Parietal lobe (tissue), 2 donors: ENCODE measurements around a stretch of chr15.

DNA sequence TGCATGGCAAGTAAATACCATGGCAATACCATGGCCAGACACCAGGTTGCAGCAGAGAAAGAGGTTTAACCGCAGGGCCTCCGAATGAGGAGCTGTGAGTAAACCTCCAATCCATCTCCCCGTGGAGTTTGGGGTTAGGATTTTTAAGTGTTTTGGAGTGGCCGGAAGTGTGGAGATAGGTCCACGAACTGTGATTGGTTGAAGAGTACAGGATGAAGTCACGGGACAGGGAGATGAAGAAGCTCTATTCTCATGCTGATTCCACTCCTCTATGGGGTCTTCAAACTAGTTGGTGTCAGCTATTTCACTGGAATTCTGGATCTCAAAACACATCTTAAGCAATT is 128.0 kb downstream of the ST8SIA2 start:
- RAMPAGE, long total RNA = no peak

- RAMPAGE, long total RNA = no peak
Measured at GRCh38 chr15:92624170-92625164, 31.1 kb downstream of the FAM174B start.

DNA sequence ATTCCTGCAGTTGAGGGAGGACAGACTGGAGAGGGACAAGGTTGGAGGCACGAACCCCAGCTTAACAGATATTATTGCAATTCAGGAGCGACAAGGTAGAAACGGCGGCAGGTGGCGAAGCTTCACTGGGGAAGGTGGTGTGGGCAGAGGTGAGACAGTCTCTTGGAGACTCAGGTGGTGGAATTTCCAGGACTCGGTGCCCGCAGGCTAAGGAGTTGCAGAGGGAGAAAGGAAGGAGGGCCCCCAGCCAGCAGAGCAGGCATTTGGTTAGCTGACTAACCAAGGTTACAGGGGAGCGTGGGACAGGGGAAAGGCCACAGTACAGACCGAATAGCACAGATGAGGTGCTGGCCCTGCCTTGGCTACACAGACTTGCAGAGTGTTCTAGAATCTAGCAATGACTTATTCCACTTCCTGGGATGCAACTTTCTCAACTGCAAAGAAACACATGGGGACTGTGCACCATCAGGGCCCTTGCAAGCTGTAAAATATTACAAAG is 2.9 kb downstream of the FAM174B start:
- RAMPAGE, long total RNA = no peak

DNA sequence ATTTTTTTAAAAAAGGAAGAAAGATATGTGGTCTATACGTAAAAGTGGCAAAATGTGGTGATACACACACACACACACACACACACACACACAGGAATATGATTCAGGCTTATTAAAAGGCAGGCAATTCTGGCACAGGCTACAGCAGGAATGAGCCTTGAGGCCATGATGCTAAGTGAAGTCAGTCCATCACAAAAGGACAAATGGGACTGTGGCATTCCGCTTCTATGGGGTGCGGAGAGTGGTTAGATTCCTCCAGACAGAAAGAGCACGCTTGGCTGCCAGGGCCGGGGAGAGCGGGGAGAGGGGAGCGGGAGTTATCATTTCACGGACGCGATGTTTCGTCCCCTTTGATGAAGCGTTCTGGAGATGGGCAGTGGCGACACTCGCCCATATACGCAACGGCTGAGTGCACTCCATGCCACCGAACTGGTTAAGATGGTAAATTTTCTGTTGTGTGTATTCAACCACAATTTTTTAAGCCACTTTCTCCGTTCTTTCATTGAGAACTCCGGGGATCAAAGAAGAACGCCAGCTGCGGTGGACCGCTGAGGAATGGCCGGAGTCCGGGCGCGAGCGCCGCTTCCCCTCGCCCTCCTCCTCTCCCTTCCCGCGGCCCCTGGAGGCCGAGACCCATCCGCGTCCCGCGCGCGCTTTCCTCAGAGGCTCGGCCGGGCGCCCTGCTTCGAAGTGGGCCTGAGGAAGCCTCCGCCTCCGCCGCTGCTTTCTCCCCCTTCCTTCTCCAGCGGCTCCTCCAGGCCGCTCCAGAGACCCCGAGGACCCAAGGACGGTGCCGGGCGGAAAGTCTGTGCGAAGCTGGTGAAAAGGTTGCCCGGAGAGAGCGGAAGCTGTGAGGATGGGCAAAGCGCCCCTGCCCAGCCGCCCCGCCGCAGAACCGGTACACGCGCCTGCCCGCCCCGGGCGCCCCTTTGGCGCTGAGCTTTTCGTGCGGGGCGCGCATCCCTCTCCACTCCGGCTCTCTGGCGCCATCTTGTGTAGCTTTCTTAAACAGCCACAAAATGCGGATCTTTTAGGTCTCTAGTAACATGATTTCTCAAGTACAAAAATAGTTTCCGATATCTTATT is 58.8 kb upstream of the FAM174B start:
- RAMPAGE, long total RNA = no peak

- RAMPAGE, long total RNA = no peak
Measured at GRCh38 chr15:92810449-92811057, 89.6 kb upstream of the CHD2 start.

DNA sequence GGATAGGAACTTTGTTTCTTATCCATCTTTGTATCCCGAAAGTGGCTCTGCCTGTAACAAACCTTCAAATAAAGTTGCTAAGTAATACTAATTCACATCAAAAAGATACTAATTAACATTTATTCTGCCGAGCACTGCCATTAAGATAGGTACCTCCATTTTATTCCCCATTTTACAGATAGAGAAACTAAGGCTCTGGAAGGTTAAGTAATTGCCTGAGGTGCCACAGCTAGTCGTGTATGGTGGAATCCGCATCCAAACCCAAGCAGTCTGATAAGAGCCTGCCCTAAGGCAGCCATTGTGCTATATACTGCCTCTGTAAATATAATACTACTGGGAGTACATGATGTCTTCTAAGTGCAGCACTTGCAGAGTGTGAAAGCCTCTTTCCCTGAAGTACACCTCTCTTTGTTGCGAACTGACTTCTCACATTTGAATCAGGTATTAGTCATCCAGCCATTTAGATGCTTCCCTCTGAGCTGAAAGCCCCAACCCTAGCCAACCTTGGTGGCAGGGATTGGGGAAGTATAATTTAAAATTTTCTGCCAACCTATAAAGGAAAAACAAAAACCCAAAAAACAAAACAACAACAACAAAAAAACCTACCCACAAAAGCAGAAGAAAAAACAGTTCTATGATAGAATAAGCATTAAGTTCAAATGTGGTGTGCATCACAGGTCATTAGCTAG is 78.5 kb upstream of the CHD2 start:
- RAMPAGE, long total RNA = no peak

DNA sequence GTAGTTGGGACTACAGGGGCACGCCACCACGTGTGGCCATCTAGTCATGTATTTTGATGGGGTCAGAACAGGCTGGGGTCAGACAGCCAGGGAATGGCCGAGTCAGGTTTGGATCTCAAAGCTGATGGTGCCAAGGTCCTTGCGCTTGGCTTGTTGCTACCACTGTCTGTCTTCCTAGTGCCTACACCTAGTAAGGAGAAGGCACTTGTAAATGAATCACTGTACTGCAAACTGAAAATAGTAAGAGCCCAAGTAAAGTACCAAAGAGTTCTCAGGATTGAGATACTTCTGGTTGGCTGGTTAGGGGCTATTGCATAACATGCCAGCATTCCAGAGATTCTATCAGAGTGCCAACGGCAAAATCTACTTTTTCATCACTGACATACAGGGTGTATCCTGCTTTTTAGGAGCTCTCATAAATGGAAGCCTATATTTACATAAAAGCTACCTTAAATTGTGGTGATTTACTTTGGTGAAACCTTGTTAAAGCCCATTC is 30.9 kb upstream of the CHD2 start:
- RAMPAGE, long total RNA = no peak

DNA sequence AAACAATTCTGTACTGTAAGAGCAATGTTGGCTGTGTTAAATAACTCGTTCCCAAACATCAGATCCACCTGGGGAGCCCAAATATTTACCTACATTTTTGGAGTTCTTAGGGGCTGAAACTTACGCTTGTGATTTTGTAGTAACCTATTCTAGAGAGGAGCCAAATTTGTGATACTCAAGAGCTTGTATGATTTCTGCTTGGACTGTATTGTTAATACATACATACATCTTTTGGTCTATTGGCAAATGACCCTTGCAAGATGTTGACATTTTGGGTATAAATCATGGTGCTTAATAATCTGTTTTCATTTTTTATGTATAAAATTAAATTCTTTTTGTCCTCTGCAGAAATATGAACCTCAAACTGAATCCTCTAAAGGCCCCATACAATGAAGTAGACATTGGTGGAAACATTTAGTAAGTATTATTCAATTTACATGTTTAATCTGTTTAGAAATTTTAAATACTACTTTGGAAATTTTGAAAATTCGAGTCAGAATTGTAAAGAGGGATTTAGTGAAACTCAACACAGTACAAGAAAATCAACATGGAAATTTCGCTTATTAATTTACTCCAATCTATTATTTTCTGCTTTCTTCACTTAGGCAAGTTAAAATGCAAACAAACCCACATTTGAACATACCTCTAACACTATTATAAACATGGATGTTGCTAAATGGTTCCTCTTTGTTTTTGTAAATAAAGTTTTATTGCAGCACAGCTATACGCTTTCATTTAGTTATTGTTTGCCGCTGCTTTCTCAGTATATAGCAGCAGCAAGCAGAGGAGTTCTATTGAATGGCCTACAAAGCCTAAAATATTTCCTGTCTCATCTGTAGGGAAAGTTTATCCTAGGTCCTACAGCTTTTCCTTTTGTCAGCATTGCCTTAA is 8.2 kb upstream of the CHD2 start:
- RAMPAGE, long total RNA = no peak

- RAMPAGE, long total RNA = no peak
Measured at GRCh38 chr15:92981067-92982145, 81.3 kb downstream of the CHD2 start.

DNA sequence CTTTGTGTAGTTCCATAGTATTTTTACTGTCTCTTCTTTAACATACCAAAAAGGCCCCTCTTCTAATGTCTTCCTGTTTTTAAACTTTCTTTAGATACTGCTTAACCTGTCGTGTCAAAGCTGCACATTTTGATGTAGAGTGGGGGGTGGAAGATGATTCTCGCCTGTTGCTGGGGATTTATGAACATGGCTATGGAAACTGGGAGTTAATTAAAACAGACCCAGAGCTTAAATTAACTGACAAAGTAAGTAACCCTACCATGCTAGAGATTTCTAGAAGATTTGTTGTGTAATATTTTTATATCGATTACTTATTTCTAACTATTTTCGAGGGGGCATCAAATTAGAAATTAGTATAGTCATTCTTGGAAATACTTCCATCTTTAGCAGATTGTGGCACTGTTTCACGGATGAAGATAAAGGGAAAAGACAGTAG is 91.8 kb downstream of the RGMA start:
- RAMPAGE, long total RNA = no peak

DNA sequence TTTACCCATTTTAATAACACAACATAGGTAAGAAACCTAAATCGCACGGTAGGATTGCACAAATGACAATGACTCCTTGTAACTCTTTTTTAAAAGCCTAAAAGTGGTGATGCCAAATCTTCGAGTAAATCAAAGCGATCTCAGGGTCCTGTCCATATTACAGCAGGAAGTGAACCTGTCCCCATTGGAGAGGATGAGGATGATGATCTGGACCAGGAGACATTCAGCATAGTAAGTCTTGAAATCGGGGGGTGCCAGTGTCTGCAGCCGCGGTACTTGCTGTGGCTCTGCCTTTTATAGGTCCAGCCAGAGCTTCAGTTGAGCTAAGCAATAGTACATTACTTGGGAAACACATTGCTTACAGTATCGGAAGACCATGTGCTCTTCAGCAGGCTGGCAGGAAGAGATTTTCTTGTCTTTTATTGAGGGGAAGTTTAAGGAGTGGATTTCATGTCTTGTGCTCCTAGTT is 84.5 kb downstream of the RGMA start:
- RAMPAGE, long total RNA = no peak

GRCh38 chr15:93005243-93005556 is 83.8 kb downstream of the RGMA start:
- RAMPAGE, long total RNA = no peak

DNA sequence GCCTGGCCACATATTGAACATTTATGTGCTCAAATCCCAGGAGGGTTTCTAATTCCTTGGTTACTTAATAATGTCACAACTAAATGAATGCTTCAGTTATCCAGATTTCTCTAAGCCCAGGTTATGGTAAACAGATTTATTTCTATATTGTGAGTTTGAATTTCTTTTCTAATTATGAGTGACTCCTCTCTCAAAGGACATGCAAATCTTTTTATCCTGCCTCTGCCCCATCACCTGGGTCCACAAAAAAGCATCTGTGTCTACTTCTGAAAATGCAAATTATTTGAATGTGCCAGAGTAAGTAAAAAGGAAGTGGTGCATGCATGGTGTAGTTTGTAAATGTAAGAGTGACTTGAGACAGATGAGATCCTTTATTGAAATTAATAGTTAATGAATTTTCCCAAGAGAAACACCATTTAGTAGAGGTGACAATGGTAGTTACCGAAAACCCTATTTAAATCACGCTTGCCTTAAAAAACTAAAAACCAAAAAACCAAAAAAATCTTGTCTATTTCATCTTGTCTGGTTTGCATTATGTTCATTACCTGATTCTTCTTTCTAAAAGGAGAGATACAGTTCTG is 26.9 kb downstream of the MCTP2 start:
- RAMPAGE, long total RNA = no peak

GRCh38 chr15:95169666-95170958 is 938.8 kb downstream of the MCTP2 start:
- RAMPAGE, long total RNA = no peak

GRCh38 chr15:95462352-95462661 is 868.2 kb upstream of the NR2F2 start:
- RAMPAGE, long total RNA = no peak

DNA sequence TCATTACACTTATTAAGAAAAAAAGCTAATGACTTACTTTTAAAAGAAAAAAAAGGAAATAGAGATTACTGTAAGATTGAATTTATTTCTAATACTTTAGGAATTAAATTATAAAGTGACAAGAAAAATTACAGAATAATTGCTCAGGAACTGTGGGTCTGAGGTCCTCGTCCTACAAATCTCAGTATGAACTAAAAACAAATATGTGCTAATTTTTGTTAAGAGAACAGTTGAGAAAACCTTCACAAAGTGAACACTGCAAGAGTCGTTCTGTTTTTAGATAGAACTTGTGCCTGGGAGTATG is 860.1 kb upstream of the NR2F2 start:
- RAMPAGE, long total RNA = no peak

DNA sequence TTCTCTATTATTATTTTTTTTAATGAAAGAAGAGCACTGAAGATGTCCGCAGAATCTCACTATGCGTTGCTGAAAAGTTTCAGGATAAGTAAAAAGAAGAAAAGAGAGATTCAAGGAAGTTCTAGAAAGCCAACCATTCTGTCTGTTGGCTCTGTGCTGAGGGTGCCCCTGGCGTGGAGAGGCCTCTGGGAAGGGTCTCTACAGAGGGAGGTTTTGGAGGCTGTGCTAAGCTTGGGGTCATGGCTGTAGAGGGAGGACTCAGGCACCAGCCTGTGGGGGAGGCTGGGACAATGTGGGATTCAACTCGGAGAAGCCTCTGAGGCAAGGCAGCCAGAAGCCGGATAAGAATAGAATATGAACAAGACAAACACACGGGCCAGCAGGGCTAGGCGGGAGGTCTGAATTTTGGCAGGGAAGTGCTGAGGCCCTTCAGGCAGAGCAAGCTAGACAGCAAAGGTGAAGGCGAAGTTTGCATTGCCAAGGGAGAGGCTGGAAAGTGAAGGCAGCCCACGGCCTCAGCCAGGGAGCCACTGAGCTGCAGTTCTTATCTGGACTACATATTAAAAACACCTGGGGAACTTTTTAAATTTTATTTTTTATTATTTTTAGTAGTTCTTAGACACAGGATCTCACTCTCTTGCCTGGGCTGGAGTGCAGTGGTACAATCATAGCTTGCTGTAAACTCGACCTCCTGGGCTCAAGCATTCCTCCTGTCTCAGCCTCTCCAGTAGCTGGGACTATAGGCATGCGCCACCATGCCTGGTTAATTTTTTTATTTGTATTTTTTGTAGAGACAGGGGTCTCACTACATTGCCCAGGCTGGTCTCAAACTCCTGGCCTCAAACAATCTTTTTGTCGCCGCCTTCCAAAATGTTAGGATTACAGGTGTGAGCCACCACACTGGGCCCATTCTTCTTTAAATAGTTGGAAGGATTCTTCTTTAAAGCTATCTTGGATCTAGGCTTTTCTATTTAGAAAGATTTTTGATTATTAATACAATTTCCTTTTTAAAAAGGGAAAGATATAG is 611.9 kb upstream of the NR2F2 start:
- RAMPAGE, long total RNA = no peak

DNA sequence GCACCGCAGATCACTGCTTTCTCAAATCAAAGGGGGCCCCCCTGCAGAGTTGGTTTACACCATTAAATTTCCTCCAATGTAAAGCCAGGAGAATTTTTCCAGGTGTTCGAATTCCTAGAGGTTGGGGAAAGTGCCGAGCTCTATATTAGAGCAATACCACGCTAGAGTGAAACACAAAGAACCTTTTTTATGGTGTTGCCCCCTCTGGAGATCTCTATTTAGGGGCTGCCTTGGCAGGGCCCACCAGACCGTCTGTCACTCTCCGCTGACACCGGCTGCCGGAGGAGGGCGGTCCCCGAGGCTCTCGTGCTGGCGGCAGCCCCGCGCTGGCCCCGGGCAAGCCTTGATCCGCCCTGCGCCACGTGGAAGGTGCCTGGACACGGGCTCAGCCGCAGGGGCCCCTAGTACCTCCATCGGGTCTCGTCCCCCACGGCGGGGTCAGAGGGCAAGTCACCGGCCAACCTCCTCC is 277.8 kb upstream of the NR2F2 start:
- RAMPAGE, long total RNA = no peak

- RAMPAGE, long total RNA = no peak
Measured at GRCh38 chr15:96264055-96265393, 66.0 kb upstream of the NR2F2 start.

- RAMPAGE, long total RNA = no peak
Measured at GRCh38 chr15:96341163-96341494, 10.6 kb downstream of the NR2F2 start.